SJSA1 (cell line): ENCODE measurements around the genes ZNF669 and ZNF496.

GRCh38 chr1:244957456-244958121, 11.9 kb upstream of the EFCAB2 start:
- RAMPAGE, long total RNA = no peak

DNA sequence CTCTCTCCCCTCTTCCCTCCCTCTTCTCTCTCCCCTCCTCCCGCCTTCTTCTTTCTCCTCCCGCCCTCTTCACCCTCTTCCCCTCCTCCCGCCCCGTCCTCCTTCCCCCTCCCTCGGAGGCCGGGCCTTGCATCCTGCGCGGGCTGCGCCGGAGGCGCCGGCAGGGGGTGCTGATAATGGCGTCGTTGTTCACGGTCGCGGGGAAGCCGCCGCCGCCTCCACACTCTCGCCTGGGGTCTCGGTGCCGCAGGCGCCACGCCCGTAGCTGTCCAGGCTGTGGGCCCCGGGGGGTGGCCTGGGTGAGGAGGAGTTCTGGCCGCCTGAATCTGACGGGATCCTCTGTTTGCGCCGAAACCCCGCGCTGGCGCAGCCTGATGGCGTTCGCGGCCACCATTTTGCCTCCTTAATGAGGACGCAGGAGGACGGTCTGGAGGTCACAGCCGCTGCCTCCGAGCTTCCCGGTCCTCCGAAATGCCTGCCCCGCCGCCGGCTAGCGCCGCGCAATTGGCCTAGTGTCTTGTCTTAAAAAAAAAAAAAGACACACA, 1.3 kb downstream of the EFCAB2 start:
- RAMPAGE, long total RNA = no peak

GRCh38 chr1:245088765-245089871, 65.7 kb upstream of the KIF26B start:
- RAMPAGE, long total RNA = no peak

DNA sequence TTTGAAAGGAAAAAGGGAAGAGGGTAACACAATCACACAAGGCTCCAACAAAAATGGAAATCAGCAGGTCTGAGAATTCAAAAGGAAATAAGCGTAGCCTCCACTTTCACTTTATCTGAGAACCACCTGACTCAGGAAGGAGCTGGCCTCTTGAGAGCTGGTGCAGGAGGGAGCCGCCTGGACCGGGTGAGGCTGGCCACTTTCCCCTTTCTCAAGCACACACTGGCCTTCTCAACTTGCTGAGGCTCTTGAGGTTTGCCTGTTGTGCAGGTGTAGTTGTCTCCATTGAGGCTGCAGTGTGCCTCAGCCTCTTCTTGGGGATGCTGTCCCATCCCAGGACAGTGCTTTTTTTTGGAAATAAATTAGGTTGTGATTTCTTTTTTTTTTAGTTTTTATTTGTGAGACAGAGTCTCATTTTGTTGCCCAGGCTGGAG, 653.6 kb downstream of the KIF26B start:
- RAMPAGE, long total RNA = no peak

- RAMPAGE, long total RNA = no peak
Measured at GRCh38 chr1:245917748-245918557, 589.1 kb downstream of the SMYD3 start.

GRCh38 chr1:246116939-246118043, 389.8 kb downstream of the SMYD3 start:
- RAMPAGE, long total RNA = no peak

DNA sequence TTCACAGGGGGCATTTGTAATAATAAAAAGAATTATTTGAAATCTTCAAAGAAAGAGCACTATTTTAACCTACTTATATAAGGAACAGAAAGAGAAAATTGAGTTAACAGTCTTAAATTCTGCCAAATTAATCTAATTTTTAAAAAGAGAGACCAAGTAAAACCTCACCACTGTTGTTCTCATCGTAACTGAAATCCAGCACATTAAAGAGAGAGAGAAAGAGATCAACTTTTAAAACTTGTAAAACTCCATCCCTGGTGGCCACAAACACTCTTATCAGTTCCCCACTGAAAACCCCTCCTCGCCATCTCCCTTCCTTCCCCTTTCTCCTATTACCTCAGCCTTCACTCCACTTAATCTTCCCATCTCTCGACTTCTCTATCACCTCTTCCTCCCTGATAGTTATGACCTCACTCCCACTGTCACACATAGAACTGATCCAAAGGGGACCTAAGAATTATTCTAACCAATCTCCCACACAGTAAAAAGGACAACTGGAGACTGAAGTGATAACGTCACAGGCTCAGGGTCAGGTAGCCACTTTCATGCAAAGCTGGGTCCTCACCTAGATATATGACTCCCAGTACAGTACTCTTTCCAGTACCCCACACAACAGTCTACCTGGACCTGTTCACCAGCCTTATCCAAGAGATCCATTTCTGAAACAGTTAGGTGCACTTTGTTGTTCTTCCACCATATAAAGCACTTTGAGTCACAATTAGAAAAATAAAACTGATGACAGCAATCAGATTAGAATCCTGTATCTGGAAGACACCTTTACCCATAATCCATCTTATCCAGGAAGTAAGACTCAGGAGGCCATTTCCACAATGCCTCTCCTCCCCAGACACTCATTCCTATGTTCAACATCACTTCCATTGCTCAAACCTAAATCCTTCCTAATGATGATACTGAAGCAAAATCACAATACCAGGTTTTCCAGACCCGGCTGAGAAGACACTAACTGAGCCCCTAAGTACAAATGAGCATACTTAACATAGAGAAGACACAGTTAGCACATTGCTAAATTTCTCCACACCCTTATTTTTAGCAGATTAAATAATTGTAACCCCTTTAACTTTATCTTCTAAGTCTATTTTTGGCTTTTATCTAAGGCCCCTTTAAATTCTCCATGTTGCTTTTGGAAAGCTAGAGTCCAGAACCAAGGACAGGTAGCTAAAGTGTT, 324.7 kb downstream of the SMYD3 start:
- RAMPAGE, long total RNA = no peak

- RAMPAGE, long total RNA = no peak
Measured at GRCh38 chr1:246244675-246245276, 262.3 kb downstream of the SMYD3 start.

DNA sequence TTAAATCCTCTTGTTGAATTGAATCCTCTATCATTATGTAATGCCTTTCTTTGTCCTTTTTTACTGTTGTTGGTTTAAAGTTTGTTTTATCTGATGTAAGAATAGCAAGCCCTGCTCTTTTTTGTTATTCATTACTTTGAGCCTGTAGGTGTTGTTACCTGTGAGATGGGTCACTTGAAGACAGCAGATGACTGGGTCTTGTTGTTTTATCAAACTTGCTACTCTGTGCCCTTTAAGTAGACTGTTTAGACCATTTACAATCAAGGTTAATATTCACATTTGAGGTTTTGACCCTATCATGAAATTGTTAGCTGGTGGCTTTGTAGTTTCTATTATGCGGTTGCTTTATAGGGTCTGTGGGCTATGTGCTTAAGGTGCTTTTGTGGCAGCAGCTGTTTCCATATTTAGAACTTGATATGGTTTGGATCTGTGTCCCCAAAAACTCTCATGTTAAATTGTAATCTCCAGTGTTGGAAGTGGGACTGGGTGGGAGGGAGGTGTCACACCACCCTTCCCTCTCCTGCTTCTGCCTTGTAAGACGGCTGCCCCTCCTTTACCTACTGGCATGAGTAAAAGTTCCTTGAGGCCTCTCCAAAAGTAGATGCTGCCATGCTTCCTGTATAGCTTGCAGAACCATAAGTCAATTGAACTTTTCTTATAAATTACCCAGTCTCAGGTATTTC, 249.6 kb downstream of the SMYD3 start:
- RAMPAGE, long total RNA = no peak

DNA sequence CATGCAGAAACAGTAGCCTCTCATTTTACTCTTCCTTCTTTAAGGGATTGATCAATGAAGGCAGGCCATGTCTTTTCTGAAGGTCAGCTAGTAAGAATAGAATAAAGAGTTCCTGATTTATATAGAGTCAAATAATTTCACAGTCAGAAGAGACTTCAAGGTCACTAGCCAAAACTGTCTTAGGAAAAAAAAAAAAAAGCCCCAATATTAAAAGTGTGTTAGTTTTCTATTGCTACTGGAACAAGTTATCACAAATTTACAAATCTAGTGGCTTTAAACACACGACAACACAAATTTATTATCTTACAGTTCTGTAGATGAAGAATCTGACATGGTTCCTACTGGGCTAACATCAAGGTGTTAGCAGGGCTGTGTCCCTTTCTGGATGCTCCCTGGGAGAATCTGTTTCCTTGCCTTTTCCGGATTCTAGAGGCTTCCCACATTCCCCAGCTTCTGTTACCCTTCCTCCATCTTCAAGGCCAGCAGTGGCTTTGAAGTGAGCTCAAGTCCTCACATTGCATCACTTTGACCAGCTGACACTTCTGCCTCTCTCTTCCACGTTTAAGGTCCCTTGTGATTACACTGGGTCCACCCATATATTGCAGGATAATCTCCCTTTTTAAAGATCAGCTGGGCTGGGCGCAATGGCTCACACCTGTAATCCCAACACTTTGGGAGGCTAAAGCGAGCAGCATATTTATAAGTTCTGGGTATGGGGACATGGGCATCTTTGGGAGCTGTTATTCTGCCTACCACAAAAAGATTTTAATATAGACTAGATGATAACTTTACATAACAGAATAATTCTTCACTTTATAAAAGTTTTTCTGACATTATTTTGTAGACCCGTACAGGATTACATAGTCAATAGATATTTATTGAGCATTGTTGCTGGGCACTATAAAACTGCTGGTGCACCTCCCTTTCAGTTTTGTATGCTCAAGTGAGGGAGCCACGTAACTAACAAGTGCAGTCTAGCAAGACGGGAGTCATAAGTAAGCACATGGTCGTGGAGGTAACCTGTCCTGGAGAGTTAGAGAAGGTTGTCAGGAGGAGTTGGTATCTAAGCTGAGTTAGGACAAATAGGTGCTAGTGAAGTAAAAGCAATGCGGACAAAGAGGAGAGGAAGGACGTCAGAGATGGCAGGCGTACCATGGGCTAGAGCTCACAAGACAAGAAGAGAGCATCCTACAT, 33.1 kb downstream of the CNST start:
- RAMPAGE, long total RNA = no peak

DNA sequence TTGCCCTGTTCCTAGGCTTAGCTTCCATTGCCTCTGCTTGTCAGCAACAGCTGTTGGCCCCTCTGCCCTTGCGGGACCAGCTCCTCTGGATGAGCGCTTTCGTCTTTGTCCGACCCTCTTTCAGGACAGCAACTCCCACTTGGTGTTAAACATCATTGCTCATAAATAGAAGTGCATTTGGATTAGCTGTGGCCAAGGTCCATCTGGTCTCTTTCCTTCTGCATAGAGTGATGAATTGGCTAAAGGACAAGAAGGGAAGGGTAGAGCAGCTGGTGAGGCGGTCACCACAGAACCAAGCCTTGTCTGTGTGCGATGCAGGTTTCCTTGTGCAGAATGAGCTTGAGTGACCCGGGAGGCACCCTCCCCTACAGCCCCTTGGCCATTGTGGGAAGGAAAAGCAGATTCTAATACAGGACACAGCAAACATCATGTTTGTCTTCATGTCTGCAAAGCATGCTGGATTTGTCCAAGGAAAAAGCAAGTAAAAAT, 43.4 kb upstream of the SCCPDH start:
- RAMPAGE, long total RNA = no peak

DNA sequence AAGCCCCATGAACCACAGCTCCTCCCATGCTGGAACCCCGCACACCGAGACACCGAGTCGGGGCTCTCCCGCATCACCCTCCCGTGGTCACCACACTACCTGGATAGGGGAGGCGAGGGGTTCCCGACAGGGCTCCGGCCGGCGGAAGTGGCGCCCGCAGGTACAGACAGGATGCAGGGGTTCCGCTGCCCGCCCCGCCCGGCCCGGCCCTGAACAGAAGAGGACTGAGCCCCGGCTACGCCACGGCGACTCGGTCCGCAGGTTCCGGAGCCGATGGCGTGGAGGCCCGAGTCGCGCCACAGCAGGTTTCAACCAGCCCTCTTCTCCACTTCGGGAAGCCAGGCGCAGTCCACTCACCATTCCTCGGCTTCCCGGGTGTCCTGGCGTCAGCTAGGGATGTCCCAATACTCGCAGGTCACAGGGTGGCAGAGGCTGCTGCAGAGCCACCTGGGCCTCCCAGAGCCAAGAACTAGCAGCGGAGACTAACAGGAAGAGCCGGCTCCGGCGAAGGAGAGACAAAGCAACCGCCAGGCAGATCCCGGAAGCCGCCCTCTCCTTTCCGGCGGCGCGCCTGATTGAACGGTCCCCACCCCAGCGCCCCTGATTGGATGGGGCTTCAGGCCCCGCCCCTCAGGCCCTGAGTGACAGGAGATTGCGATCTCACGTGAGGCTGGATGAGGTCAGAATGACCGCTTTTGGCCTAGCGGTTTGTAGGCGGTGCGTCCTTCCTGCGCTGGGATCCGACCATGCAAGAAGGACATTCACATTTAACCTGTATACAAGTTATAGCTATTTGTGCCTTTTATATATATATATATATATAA, at the start of gene ZNF669:
Gene ZNF669 (minus strand): TSS at position 517 of the 824 bp plus-strand sequence.
- RAMPAGE, long total RNA = start-site peak on the minus strand centred at position 523 of the sequence, 69 bp wide, 22 and 27 reads in 2 replicates

- RAMPAGE, long total RNA = no peak
Measured at GRCh38 chr1:247228095-247228330, 56.2 kb upstream of the ZNF124 start.

GRCh38 chr1:247331565-247332482, at the start of gene ZNF496:
Gene ZNF496 (minus strand): TSS chr1:247331867.
- RAMPAGE, long total RNA = no peak

- RAMPAGE, long total RNA = no peak
Measured at GRCh38 chr1:247360063-247360692, 28.5 kb upstream of the ZNF496 start.

DNA sequence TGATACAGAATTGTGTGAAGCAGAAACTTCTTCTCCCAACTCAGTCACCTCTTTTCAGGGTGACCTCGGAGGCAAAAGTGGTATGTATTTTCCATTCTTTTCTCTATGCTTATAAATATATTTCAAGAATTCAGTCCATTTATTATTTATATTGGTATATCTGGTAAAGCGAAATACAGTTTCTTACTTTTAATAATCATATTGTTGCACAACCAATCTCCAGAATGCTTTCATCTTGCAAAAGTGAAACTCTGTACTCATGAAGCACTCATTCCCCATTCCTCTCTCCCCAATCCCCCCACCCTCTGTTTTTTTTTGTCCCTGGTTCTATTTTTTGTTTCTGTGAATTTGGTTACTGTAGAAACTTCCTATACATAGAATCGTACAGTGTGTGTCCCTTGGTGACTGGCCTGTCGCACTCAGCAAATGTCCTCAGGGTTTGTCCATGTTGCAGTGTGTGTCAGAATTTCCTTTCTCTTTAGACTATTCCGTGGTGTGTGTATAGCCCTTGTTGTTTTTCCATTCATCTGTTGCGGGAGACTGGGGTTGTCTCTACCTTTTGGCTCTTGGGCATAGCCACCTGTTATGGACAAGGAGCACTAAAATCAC, 7.9 kb upstream of the NLRP3 start:
- RAMPAGE, long total RNA = no peak

- RAMPAGE, long total RNA = no peak
Measured at GRCh38 chr1:247415370-247415706, 635 bp upstream of the NLRP3 start.

GRCh38 chr1:247440138-247440748, 17.7 kb downstream of the OR2B11 start:
- RAMPAGE, long total RNA = no peak

GRCh38 chr1:247447945-247448904, 9.7 kb downstream of the OR2B11 start:
- RAMPAGE, long total RNA = no peak

DNA sequence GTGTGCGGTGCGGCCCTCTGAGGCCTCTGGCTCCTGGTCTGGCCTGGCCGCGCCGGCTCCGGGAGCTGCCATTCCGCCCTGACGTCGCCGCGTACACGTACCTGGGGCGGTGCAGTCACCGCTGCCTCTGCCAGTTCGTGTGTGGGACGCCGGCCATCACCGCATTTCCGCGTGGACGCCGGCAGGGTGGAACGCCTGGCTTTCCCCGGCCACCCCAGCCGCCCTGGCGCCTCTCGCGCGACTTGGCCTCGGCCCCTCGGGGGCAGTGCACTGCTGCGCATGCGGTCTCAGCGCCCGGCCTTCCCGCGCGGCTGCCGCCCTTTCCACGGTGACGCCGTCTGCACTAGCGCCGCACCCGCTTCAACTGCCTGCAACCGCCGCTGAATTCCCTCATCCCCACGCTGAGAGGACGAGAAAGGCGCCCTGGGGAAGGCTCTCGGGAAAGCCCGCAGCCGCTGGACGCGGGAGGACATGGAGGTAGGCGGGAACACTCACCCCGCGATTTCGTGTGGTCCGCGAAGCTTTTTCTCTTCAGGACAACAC, 18.0 kb downstream of the OR2C3 start:
- RAMPAGE, long total RNA = no peak